Rectum (tissue), 1 donor: ENCODE measurements around a stretch of chr12.

DNA sequence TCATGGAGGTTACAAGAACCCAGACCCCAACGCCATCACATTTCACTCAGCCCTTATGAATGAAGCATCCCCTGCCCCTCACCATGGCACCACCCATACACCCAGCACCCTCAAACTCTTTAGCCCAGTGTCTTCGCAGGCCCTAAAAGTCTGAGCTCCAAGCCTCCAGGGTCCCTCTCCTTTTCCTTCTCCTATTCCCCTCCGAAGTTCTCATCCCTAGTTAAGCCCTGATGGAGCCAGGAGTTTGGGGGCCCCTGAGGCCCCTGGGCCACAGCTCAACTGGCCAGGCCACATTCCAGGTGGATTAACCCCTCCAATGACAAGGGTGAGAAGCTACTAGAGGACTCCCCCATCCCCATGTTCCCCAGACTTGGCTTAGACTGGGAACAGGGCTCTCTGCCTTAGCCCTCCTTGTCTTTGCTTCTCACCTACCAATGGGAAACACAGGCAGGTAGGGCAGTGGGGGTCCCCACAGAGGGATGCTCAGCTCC lies 2.6 kb downstream of the RARG start:
- PRO-cap = no peak

DNA sequence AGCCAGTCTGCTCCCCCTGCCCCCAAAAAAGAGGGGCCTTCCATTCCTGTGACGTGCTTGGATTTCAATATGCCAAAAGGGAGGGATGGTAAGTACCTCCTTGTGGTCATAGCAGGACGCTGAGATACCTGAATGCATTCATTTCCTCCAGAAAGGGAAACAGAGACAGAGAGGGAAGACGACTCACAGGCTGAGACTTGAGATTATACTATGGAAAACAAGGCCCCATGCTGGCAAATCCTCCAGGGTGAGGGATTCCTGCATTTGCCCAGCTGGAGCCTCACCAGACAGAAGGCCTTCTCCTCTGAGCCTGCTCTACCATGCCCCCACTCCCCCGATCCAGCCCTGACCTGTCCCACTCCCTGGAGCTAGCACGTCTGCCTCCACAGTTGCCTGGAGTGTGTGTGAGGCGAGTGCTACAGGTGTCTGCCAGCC lies 3.9 kb upstream of the RARG start:
- PRO-cap = no peak

DNA sequence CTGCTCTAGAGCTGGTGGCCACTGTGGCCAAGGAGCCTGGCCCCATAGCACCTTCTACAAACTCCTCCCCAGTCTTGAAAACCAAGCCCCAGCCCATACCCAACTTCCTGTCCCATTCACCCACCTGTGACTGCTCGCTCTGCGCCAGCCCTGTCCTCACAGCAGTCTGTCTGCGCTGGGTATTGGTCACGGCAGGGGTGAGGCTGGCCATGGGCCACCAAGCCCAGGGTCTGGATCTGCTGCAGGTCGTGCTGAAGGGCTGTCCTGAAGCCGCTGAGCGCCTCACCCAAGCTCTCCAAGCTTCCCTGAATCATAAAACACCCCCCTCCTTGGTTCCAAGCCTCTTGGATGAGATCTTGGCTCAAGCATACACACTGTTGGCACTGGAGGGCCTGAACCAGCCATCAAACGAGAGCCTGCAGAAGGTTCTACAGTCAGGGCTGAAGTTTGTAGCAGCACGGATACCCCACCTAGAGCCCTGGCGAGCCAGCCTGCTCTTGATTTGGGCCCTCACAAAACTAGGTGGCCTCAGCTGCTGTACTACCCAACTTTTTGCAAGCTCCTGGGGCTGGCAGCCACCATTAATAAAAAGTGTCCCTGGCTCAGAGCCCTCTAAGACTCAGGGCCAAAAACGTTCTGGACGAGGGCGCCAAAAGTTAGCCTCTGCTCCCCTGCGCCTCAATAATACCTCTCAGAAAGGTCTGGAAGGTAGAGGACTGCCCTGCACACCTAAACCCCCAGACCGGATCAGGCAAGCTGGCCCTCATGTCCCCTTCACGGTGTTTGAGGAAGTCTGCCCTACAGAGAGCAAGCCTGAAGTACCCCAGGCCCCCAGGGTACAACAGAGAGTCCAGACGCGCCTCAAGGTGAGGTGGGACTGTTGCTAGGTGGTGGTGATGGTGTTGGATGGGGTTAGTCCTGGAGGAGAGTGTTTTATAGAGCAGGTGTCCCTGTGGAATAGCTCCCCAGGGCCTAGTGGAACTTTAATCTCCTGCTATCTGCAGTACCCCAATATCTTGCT lies 9.0 kb upstream of the PFDN5 start:
- PRO-cap = no peak

DNA sequence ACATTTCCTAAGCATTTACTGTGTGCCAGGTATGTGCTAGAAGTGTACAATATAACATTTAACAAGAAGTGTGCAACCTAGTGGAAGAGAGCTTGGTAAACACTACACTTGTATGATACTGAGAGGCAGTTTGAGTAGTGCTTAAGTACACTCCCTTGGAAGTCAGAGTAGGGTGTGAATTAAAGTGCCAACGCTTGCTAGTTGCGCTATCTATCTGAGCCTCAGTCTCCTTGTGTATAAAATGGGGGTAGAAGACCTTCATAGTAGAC lies 16.8 kb upstream of the SP7 start:
- PRO-cap = unidirectional peak, minus-strand start at position 117 of the sequence

DNA sequence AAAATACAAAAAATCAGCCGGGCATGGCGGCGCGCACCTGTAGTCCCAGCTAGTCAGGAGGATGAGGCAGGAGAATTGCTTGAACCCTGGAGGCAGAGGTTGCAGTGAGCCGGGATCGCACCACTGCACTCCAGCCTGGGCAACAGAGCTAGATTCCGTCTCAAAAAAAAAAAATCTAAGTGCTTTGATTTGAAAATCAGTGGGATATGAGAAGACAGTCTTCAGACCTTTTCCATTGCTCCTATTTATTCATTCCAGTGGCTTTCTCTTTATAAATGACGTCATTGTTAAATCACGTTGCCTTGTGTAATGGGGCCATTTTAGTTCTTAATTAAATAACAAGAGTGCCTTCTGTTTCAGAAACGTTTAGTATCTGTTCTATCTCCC lies 10.5 kb downstream of the SP1 start:
- PRO-cap = no peak

GRCh38 chr12:53453098-53453917 lies 1.4 kb downstream of the PCBP2 start:
- PRO-cap = no peak

- PRO-cap = no peak
Observed at GRCh38 chr12:53480456-53481511, 18.5 kb downstream of the MAP3K12 start.

DNA sequence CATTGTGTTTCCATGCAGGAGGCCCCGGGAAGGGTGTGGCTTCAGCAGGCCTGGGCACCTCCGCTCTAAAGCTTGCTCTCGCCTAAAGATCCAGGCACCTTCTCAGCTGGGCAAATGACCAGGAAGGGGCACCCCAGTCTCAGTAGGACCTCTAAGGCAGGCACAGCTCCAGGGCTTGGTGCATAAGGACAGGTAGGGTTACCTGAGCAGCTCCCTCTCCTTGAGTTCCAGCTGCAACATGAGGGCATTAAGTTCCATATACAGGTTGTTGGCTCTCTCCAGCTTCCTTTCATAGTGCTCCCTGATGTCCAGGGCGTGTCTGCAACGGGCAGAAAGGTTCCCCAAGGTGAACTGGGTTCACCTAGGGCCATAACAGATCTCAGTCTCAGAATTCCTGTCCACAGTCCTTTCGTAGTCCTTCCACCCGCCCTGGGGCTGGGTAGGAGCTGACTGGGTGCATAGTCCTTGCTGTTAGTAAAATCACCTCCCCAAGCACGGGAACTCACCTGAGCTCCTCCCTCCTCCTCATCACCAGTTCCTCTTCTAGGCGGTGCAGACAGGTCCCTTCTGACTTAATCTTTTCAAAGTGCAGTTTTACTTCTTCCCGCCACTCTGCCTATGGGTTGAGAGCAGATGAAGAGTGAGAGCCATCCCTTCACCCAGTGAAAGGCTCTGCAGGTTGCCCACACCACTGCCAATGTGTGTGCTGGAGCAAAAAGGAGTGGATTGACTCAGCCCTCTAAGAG lies 15.7 kb downstream of the MAP3K12 start:
- PRO-cap = bidirectional peak, plus-strand start at position 534 of the sequence, minus-strand start at position 437 of the sequence

DNA sequence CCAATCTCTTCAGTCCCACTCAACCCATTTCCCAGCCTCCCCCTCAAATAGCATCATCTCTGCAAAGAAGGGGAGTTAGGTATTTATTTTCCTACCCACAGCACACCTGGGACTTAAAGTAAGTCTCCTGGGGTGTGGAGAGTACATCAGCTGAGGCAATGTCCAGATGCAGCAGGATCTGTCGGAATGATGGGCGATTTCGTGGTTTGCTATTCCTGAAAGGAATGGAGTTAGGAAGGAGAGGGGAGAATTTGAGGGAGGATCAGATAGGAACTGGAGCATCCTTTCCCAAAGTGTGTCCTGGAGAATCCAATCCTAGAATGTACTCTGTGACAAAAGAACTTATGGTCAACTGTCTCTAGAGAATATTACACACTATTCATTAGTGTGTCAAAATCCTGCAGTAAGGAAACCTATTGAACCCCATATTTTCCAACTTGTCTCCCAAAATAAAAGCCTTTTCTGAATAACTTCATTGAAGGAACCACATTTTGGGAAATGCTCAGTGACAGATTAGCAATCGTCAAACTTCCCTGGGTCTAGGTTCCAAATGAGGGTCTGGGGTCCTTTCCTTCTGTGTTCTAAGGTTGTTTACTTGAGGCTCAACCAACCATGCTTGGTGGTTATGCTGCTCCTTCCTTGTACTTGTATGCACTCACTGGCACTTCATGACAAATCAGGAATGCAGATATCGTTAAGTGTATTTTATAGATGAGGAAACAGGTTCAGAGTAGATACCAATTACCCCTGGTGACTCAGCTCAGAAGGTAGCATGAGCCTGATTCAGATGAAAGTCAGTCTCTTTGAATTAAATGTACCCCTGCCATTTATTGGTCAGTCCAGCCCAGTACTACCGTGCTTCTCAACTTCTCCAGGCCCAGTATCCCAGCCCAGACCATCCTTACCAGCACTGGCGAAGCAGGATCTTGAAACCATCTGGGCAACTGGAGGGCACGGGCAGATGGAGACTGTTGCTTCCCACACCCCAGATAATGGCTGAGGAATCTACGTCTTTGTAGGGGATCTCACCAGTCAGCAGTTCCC lies 14.8 kb downstream of the MAP3K12 start:
- PRO-cap = no peak

- PRO-cap = no peak
Observed at GRCh38 chr12:53491953-53492738, 7.1 kb downstream of the MAP3K12 start.

GRCh38 chr12:53493390-53494123 lies 5.7 kb downstream of the MAP3K12 start:
- PRO-cap = no peak

GRCh38 chr12:53496670-53497094 lies 2.6 kb downstream of the MAP3K12 start:
- PRO-cap = no peak

DNA sequence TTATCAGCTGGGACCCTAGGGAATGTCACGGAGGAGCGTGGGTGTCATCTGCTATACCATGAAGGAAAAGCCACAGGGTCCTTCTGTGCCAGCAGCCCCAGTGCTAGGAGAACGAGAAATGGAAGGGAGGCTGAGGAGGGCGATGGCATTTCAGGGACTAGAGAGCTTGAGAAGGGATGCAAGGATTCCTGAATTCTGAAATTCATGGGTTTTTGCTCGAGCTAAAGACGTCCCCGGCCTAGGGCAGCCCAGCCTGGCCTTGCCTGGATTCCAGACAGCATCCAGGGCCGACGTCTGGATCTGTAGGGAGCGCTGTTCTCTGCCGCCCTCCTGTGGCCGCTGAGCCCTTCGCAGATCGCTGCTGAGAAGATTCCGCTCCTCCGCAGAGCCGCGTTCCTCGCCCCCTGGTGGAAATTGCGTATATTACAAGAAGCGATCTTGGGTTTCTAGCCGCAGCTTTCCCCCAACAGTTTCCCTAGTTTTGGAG lies 19.2 kb upstream of the CALCOCO1 start:
- PRO-cap = no peak

DNA sequence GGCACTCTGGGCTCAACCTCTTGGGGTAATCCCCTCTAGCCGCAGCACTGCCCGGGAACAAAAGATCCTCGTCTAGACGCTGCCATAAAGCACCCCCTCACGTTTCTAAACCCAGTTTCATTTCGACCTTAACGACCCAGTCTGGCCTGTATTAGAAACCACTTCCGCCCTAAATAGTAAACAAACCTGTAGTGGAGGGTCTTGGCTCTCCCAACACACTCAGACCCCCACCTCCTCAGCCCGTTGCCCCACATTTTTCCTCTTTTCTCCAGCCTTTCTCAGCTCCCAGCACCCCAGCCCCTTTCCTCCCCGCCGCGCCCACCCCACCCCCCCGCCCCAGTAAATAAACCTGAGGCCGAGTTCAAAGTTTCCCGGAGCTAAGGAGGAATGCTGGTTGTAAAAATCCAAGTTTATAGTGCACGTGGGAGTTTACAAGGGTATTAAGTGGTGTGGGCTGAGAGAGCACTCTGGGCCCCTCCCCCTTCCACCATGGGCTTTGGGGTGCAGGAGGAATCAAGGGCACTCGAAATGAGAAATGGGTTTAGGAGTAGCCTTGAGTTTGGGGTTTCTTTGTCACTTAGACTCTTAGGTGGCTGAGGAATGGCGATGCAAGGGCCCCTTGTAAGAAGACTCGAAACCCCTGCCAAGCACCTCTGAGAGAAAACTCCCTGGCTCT lies 5.4 kb downstream of the HOXC11 start:
- PRO-cap = no peak

DNA sequence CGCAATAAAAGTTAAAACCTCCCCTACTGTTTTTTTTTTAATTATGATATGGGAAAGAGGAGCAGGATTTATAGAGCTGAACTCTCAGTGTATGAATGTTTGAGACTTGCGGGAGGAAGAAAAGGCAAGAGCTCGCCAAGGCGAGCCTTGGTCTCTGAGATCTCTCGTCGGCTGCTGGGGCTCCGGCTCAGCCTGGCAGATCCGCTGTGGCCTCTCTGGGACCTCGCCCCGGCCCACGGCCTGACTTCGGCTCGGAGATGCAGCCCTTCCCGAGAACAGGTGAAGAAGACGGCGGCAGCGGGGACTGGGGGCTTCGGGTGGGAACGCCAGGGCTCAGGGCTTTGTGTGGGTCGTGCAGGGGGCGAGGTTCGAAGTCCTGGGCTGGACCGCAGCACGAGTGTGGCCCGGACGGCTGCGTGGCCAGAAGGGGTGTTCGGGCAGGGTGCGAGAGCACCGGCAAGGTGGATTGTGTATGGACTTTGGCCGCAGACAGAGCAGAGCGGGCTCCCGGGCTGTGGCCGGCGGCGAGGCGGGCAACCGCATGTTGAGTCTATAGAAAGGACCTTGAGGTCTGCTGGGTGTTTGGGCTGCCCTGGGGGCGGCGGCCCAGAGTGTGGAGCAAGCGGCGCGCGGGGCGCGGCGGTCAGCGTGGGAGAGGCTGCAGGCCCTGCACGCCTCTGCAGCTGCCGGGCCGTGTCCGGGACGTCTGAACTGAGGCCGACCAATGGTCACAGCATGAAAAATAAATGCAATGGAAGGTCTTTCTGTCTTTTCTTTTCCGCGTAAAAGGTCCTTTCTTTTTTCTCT lies 5.8 kb upstream of the HOXC9 start:
- PRO-cap = no peak

DNA sequence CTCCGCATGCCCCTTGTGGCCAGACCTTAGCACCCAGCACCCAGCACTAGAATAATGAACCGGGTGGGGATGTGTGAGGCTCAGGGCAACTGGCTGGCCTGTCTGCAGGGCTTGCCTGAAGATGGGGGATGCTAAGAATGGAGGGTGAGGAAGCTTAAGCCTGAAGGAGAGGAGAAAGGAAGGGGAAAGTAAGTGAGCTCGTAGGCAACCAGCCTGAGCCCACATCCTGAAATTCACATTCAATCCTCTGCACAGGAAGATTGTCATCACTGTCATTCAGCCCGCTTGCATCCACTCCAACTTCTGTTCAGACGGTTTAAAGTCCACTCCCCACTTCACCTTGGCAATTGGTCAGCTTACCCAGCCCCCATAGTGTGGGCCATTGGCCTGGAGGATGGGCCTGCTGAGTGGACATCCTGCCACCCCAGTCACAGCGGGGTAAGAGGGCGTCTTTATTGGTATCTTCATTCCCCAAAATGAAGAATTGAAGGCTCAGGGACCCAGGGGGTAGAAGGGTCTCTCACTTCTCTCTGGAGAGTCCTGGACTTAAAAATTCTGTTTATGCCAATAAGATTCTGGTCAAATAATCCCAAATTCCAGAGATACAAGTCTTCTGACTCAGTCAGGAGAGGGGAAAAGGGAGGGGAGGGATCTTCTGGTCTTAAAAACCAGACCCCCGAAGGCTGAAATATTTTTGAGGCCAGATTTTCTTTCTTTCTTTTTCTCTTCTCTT lies 4.6 kb downstream of the HOXC8 start:
- PRO-cap = no peak

GRCh38 chr12:54017589-54018574 lies 9.1 kb downstream of the HOXC8 start:
- PRO-cap = bidirectional peak, plus-strand start at chr12:54017964, minus-strand start at chr12:54017713

DNA sequence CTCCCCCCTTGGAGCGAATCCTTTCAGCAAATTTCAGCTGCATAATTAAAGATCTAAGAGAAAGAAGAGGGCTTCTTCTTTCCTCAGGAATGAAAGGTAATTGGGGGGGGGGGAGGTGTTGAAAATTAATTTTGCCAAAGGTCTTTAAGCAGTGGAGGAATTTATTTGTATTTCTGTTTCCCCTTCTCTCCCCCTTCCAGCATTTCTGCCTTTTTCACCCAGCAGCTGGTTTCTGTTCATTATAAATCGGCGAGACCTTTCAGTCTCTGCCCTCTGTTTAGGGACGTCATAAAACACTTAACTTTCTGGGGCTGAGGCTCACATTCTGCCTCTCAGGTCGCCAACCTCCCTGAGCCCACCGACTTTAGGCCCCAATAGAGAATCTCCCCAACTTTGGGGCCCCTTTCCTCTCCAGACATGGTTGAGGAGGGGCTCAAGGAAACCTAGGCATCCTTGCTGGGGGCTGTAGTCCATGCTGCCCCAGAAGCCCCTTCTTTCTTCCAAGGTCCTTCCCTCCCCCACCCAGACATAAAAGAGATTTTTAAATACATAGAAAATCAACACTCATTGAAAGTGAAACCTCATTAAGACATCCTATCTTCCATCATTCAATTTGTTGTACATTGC lies 2.7 kb upstream of the HOXC6 start:
- PRO-cap = no peak

GRCh38 chr12:54135212-54136070 lies 53.3 kb downstream of the SMUG1 start:
- PRO-cap = no peak

- PRO-cap = no peak
Observed at GRCh38 chr12:54146944-54147433, 41.8 kb downstream of the SMUG1 start.